Non-pigmented ciliary epithelial cell (primary cell): ENCODE data around the genes RTN2, VASP, GIPR and MEIOSIN.

- RRBS, result no CpG with 5 or more reads among the region's 5 CpGs
Measured at GRCh38 chr19:45321135-45321334, 1.6 kb downstream of the CKM start.

GRCh38 chr19:45407946-45408890 lies 1.8 kb downstream of the POLR1G start:
- RRBS, result no CpG with 5 or more reads among the region's 17 CpGs

- RRBS, result 2% methylated on average over 31 of the region's 82 CpGs
Measured at GRCh38 chr19:45428104-45429130, 4.7 kb upstream of the ERCC1 start.

DNA sequence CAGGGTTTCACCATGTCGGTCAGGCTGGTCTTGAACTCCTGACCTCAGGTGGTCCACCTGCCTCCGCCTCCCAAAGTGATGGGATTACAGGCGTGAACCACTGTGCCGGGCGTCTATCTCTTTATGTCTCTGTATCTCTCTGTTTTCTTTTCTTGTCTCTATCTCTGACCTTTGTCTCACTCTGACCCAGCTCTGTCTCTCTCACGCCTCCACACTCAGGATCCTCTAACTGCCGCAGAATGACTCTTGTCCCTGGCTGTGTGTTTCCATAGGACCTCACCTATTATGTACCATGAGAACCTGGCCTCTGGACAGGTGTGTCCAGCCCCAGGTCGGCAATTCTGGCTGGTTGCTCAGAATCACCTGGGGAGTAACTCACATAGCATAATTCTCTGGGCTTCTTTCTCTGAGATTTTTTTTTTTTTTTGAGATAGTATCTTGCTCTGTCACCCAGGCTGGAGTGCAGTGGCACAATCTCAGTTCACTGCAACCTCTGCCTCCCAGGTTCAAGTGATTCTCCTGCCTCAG lies 20.3 kb upstream of the FOSB start:
- RRBS, result no CpG with 5 or more reads among the region's 8 CpGs

DNA sequence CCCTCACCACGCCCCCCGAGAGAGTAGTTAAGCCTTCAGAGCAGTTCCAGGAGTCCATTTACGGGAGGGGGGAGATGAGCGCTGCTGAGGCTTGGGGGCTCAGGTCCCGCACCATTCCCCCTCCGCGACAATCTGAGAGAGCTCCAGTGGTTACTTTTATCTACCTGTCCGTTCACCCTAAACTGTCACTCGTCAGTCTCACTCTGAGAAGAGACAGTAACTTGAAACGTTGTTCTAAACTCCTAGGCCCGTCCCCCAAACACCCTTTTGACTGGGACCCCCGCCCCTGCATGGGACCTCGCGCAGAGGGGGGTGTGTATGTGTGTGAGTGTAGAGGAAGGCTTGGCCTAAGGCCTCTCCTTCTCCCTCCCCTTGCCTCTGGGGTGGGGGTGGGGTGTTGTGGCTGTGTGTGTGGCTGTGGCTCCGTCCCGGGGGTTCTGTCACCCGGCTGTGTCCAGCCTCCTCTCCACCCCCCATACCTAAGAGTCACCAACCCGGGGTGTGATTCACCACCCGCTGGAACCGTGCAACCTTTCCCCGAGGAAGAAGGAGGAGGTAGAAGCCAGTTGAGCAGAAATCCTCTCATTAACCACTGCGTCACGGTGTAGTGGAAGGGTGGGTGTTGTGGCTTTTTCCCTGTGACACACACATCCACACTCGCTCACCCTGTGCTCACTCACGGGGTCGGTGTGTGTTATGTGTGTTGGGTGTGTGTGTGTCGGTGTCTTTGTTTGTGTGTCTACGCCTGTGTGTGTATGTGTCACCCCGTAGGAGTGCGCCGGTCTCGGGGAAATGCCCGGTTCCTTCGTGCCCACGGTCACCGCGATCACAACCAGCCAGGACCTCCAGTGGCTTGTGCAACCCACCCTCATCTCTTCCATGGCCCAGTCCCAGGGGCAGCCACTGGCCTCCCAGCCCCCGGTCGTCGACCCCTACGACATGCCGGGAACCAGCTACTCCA lies 2.3 kb downstream of the FOSB start:
- RRBS, result no CpG with 5 or more reads among the region's 42 CpGs

DNA sequence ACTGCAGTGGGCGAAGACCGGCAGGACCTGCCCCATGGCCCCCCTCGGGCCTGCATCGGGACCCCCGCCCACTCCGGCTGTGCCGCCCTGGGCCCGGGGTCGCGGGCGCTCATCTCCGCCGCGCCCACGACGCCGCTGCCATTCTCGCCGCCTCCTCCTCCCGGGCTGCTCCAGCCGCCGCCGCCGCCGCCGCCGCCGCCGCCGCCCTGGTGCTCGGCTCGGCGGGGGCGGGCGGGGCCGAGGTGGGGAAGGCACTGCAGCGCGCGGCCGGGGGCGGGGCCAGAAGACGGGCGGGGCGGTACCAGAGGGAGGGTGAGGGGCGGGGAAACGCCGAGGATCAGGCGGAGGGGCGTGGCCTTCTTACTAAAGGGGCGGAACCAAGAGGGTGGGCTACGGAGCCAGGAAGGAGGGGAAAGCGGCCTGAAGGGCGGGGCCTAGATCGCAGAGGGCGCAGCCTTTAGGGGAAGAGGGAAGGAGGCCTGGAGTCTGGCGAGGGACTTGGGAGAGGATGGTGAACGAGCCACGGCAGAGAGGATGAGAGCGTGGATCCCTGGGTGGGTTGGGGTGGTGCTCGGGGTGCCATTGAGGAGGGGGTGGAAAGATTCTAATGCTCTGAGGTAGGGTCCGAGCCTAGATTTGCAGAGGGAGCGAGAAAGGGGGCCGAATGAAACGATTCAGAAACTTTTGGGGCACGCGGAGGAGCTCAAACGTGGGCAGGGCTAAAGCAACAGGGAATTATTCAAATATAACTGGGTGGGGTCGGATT lies at the start of gene RTN2:
TSS of gene RTN2 (minus strand) at position 258 of the 766 bp plus-strand sequence.
- RRBS, result 2% methylated on average over 19 of the region's 68 CpGs

- RRBS, result 2% methylated on average over 29 of the region's 71 CpGs
Measured at GRCh38 chr19:45507092-45508103, at the start of gene VASP. TSS of gene VASP (plus strand) at chr19:45507479.

GRCh38 chr19:45509937-45510516 lies 2.7 kb downstream of the VASP start:
- RRBS, result no CpG with 5 or more reads among the region's 13 CpGs

DNA sequence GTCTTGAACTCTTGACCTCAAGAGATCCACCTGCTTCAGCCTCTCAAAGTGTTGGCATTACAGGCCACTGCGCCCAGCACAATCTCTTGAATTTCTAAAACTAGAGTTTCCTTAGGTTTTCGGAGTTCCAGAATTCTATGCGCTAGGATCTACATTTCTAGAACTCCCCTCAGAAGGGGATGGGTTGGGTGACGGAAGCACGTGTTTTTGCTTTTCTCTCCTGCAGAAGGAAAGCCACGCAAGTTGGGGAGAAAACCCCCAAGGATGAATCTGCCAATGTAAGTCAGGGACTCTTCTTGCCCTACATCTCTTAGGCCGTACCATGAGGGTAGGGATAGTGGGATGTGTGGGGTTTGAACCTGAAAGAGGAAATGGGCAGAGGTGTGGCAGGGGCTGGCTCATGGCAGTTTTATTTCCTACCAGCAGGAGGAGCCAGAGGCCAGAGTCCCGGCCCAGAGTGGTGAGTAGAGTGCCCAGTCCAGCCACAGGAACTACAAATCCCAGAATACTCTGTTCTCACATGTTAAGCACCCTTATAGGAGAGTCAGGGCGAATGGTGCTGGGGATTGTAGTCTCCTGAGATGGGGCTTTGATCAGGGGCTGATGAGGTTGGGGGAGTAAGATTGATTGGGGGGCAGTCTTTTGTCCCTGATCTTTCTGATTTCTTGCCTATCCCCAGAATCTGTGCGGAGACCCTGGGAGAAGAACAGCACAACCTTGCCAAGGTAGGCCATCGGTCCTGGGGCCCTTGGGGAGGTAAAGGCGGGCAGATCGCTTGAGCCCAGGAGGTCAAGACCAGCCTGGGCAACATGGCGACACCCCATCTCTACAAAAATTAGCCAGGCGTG lies 16.4 kb downstream of the VASP start:
- RRBS, result no CpG with 5 or more reads among the region's 15 CpGs

DNA sequence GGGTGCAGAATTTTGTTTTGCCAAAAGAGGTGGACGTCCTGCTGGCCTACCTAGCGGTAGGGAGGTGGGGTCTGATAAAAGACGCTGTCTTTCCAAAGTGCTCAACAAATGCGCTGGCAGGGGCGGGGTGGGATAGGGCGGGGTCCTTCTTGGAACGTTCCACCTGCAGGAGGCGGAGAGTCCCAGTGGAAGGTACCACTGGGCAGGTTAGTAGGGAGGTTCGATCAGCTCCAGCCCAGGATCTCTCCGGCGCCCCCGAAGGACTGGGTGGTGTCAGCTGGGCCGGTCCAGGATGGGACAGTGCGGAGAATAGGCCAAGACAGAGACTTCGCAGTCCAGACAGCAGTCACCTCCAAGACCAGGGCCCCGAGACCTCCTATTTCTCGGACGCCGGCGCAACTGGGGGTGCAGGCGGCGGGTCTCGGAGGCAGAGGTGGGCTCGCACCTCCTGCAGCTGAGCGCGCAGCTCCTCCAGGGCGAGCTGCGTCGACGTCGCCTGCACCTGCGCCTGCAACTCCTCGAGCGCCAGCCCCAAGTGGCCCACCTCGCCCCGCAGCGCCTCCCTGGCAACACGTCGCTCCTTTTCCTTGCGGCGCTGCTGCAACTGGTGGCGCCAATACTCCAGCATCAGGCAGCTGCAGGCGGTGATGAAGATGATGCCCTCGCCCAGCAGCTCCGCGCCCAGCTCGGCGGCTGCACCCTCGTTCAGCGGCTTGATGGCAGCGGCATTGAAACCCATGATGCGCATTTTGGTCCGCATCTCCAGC lies 21.6 kb downstream of the VASP start:
- RRBS, result 7% methylated on average over 6 of the region's 53 CpGs

GRCh38 chr19:45595615-45596288 lies 6.3 kb downstream of the GPR4 start:
- RRBS, result no CpG with 5 or more reads among the region's 8 CpGs

GRCh38 chr19:45597795-45598173 lies 4.2 kb downstream of the GPR4 start:
- RRBS, result no CpG with 5 or more reads among the region's 4 CpGs

DNA sequence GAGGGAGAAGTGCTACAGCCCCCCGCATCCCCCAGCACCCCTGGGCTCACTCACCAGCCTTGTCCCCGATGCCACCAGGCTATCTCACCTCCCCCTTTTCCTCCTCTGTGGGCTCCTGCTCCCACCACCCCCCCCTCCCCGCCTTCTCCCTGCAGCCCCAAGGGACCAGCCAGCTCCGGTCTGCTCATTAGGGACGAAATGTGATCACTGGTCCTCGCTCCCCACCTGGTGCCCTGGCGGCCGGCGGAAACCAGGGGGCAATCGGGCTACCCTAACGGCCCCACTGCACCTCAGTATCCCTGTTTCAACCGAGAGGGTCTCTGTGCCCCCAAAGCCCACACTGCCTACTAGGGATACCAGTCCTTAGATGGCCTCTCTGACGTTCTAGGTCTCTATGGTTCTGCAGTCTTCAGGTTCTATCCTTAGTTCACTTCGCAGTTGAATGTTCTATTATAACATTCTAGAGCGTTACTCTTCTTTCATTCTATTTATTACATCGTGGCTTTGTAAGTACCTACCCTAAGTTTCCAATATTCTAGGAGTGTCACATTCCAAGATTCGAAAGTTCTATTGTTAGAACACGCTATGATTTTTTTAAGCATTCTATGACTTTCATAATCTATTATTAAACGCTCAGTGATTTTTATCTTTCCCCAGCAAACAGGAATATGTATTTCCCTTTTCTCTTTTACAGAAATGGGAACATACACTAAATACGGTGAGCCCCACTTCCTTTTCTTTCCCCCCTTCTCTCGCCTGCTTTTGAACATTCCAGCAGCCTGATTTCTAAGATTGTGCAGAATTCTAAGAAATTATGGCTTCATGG lies 2.5 kb downstream of the GPR4 start:
- RRBS, result 8% methylated on average over 5 of the region's 21 CpGs

GRCh38 chr19:45657743-45658234 lies 10.2 kb upstream of the GIPR start:
- RRBS, result no CpG with 5 or more reads among the region's 12 CpGs

DNA sequence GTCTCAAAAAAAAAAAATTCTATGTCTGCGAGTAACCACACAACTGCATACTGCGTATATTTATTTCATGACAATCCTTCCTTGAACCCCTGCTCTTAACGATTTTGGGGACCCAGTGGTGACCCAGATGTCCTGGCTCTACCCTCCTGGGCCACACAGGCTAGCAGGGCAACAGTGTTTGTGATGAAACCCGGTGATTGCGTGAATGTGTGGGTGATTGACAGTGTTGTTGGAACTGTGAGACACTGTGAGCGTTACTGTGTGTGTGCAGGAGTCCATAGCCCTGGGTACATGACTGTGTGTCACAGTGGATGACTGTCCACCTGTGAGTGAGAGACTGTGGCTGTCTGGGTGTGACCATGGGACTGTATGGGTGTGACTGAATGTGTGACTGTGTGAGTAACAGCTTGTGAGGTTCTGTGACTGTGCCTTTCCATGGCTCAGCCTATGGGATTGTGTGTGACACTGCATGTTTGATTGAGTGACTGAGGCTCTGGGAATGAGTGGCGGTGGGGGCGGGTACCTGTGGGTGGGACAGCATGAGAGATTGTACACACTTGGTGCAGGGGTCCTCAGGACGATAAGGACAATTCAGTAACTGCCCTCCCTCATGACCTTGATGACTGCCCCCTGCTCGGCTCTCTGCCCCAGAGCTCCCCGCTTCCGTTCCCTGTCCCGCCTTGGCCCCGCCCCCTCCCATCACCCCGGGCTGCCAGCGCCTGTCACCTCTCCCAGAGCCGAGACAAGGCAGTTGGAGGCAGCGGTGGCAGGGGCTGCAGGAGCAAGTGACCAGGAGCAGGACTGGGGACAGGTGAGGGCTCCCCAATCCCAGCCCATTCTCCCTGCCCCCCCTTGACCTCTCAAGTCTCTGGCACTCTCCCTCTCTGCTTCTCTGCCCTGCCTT lies at the start of gene GIPR:
TSS of gene GIPR (plus strand) at position 734 of the 904 bp plus-strand sequence.
- RRBS, result no CpG with 5 or more reads among the region's 18 CpGs

- RRBS, result no CpG with 5 or more reads among the region's 22 CpGs
Measured at GRCh38 chr19:45732814-45733240, 412 bp upstream of the MEIOSIN start.

DNA sequence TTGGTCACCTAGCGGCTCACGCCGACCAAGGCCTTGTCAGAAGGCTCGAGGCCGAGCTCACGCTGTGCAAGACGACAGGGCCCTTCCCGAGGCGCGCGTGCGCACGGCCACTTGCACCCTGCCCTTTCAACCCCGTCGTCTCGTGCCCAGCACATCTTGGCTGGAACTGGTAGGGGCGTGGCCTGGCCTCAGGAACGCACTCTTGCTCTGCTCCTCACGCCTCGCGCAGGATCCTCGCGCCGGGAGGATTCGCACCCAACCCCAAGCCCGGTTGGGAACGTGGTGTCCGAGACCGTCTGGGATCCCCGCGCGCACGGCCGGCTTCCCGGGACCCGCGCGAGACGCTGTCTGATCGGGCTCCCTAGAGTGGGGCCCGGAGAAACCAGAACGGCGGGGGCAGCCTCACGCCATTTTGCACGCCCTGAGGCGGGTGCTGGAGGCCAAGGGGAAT lies at the start of gene MEIOSIN:
TSS of gene MEIOSIN (plus strand) at position 199 of the 451 bp plus-strand sequence.
- RRBS, result 91% methylated on average over 11 of the region's 46 CpGs

- RRBS, result under 1% methylated on average over 16 of the region's 41 CpGs
Measured at GRCh38 chr19:45770142-45770644, 1.1 kb upstream of the SIX5 start.

DNA sequence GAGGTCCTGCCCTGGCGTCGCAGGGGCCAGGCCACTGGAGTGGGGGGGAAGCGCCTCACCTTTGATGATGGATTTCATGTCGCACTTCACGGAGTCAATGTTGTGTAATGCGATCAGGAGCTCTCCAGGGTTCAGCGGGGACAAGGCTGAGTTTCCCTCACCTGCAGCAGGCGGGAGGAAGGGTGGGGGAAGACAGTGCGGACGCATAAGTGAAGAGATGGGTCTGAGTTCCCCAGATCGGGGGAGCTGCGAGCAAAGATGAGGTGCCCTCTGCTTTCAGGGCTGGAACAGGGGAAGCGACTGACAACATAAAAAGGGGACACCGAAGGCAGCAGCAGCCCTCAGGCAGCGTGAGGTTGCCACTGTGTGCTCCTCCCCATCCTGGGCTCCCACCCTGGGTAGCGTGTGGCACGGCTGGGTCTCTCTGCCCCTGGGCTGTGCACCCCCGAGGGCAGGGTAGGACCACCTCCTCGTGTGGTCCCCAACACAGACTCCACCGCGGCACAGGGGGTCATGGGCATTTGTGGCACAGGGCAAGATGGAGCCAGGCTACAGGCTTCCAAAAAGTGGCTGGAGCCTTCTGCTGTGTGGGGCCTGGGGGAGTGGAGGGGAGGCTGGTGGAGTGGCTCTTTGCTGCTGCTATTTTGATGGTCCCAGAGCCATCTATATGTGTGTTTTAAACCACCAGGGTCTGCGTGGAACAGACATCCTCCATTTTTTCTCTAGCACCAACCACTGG lies 6.4 kb upstream of the RSPH6A start:
- RRBS, result no CpG with 5 or more reads among the region's 22 CpGs

GRCh38 chr19:45886333-45887098 lies 575 bp upstream of the IRF2BP1 start:
- RRBS, result under 1% methylated on average over 2 of the region's 34 CpGs